Prostate gland (tissue), 2 donors: ENCODE data around the gene HEATR1.

GRCh38 chr1:234825454-234826221, 215.7 kb upstream of the IRF2BP2 start:
- PRO-cap, result no peak
- RAMPAGE, long total RNA, 2 experiments, result no peak in any of the 2 experiments

DNA sequence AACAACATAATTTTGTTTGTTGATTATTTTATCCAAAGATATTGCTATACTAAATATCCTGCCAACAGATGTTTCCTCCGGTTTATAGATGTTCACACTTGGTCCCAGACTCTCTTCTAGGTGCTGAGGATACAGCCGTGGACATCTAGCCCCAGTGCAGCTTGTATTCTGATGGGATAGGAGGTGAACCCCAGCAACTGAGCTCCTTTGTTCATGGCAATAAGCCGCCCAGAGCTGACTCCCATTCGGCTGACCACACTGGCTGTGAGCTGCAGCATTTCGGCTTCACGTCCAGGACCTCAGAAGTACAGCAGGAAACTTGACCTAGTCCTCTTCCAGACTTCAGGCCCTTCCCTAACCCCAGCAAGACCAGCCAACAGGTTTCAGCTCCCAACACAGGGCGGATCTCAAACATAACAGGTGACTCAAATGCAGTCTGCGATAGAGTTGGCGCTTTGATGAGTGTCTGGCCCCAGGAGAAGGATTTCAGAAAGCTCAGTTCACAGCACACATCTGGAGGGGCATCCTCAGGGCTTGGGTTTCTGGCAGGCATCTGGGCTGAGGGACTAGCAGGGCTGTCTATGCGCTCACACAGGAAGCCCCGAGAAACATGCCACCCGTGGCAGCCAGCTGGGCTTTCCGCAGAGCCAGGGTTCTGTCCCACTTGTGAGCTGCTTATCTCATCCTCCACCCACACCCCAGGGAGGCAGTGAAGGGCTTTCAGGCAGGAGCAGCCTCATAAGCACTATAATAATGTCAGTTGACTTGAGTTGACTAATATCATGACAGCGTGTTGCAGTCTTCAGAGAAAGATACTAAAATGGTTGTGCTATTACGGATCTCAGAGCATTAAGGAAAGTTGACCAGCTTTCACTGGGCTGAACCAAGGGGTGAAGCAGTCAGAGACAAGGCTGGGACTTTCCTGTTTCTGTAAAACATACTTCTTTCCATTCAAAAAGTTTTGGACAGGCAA, 232.7 kb upstream of the IRF2BP2 start:
- PRO-cap, result no peak
- RAMPAGE, long total RNA, 2 experiments, result no peak in any of the 2 experiments

GRCh38 chr1:234934384-234935221, 194.0 kb downstream of the TOMM20 start:
- PRO-cap, result no peak
- RAMPAGE, long total RNA, 2 experiments, result no peak in any of the 2 experiments

DNA sequence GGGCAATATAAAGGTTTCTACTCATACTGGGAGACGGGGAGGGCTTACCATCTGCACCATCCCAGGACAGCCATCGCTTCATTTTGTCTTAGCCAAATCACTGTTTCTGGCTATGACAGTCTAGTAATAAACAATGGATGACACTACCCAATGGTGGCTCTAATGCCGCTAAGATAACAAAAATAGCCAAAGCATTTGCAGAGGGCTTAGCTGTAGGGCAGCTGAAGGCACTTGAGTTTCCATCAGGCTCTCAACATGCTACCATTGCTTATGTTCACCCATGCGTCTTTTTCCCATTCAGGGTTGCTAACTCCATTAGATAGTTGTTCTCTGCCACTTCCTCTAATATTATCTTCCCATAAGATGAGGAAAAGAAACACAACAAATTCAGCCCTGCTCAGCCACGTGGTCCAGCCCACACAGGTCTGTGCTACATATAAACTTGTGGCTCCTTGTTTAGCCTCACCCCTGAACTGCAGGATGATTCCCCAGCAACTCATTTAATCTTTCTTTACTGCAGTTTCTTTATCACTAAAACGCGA, 159.6 kb downstream of the TOMM20 start:
- PRO-cap, result no peak
- RAMPAGE, long total RNA, 2 experiments, result no peak in any of the 2 experiments

DNA sequence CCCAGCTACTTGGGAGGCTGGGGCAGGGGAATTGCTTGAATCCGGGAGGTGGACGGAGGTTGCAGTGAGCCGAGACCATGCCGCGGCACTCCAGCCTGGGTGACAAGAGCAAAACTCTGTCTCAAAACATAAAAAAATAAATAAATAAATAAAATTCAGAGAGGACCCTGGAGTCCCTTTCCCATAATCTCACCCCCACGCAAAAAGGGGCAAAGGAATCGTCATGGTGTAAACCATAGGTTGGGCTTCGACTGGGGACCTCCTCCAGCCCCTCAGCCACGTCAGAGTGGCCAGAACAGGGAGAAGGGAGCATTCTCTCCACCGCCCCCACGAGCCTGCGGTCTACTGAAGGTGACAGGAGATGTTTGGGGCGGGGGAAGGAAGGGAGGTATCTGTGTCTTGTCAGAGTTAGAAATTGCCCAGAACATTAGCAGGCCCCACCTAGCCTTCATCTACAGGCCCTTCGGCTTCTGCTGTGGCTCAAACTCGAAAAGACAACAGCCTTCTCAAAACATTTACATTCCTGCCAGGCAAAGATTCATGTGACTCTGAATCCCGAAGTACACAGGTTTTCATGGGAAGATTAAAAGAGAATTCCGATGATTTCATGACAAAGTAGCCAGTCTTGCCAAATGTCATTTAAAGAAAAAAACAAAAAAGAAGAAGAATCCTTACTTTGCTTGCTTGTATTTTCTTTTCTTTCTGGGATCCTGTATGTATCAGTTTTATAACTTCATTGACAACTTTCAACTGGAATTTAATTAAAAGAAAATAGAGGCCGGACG, 128.2 kb downstream of the TOMM20 start:
- PRO-cap, result no peak
- RAMPAGE, long total RNA, 2 experiments, result no peak in any of the 2 experiments

DNA sequence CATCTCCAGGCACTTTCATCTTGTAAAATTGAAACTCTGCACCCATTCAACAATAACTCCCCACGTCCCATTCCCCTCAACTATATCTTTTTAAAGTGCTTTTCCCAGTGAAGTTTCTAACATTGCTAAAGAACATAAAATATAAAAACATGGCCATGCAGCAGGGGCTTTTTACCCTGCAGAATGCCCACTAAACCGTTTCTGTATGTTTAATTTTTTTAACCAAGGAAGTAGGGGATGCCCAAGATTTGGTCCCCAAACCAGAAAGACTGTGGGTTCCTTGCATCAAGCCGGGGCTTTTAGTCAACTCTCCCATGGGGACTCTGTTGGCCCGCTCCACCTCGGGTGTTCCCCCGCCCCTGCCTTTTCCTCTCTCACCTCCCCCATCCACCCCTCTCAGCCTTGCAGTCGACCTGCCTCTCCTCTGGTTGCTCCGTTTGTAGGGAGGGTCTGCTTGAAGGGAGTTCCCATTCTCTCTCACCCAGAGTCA, 117.6 kb downstream of the TOMM20 start:
- PRO-cap, result no peak
- RAMPAGE, long total RNA, 2 experiments, result no peak in any of the 2 experiments

- PRO-cap, result no peak
- RAMPAGE, long total RNA, 2 experiments, result no peak in any of the 2 experiments
Measured at GRCh38 chr1:235063137-235063634, 65.5 kb downstream of the TOMM20 start.

- PRO-cap, result no peak
- RAMPAGE, long total RNA, 2 experiments, result no peak in any of the 2 experiments
Measured at GRCh38 chr1:235127653-235128409, 806 bp downstream of the TOMM20 start.

GRCh38 chr1:235160351-235160698, 725 bp downstream of the RBM34 start:
- PRO-cap, result no peak
- RAMPAGE, long total RNA, 2 experiments, result no peak in any of the 2 experiments

- PRO-cap, result no peak
- RAMPAGE, long total RNA, 2 experiments, result no peak in any of the 2 experiments
Measured at GRCh38 chr1:235310421-235311051, 17.4 kb downstream of the ARID4B start.

DNA sequence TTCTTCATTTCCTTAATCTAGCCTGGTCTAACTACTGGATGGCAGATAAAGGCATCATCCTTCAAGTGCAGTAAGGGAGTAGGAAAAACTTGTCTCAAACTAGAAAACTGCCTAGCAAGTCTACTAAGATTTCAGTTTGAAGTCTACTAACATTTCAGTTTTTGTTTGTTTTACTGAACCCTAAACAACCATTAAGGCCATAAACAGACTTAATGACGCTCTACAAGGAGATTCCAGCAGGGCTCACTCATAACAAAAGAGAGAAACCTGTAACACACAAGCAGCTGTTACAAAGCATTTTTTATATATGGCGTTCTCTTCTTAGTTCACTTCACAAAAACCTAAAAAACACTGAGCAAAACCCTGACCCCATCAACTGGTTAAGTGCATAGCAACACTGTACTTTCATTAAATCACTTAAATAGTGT, 1.7 kb downstream of the B3GALNT2 start:
- PRO-cap, result no peak
- RAMPAGE, long total RNA, 2 experiments, result no peak in any of the 2 experiments

DNA sequence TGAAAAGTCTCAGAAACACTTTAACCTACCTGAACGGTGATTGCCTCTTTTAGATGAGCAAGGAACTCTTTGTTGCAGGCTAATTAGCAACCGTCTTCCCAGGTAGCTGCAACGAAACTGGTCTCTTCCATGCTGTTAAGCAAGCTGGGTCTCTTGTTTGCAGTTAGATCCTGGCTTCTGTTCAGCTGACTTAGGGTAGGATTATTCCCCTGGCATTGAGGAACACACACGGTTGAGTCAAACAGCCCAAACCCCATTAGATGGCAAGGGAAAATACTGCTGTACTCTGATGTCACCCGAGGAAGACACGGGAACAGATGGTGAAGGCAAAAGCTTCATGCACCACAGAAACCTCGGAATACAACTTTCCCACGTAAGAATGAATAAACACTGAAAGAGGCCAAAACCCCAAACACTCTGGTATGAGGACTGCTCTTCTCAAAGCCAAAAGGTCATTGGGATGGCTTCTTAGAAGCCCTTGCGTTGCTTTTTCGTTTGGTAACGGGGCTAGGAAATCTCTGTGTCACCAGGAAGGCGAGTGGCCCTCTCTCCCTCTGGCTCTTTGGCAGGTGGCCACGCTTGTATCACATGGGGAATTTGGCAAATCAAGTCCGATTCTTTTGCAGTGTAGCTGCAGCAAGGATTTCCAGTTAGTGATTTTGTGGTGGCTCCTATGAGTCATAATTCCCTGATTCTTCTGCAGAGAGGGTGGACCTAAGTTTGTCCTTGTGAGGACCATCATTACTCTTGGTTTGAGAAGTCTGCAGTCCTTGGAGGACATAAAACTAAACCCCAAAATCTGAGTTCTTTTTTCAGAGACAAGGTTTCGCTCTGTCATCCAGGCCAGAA, 16.7 kb upstream of the LYST start:
- PRO-cap, result unidirectional peak, minus-strand start at position 556 of the sequence
- RAMPAGE, long total RNA, 2 experiments, result start-site peak on the minus strand in 2 of 2 experiments, centred at positions 515 to 538 of the sequence, 14 to 35 reads per replicate

DNA sequence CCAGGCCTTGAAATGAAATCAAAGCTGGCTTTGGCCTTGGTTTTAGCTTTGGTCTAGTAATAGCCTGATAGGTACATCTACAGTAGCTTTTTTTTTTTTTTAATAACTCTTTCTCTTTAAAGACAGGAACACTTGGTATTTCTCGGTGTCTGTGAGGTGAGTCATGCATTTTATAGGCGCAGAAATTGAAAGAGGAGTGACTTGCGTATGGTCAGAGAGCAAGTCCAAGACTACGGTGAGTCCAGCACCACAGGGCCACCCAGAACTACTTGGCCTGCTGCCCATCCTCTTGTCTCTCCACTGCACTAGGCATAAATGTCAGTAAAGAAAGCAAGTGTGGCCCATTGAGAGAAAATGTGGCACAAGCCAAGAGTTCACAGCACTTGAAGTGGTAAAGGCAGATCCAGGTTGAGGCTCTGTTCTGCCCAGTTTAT, 36.3 kb upstream of the LYST start:
- PRO-cap, result no peak
- RAMPAGE, long total RNA, 2 experiments, result no peak in any of the 2 experiments

DNA sequence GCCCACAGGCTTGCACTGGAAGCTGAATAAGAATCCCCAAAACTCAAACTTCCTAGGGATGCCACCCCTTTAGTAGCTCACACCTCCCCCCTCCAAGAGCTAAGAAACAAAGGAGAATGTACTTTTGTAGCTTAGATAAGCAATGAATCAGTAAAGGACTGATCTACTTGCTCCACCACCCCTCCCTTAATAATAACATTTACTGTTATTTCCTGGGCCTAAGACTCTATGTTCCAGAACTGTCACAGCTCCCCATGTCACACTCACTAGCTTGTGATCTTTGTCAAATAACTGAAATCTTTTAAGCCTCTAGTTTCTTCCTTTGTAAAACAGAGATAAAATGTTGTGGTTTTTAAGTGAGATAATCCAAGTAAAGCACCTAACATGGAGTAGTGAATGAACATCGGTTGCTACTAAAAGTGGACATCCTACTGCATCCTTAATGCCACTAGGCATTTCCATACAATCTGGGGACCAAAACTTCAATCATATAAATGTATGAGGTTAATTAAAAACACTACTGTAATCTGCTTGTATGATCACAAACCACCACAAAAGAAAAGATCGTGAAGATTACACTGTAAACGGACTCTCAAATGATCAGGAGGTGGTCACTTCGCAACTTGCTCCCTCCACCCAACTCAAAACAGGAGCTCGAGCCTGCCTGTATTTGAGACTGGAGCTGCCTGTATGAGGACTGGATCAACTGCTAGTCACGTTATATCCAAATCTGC, 27.6 kb downstream of the LGALS8 start:
- PRO-cap, result no peak
- RAMPAGE, long total RNA, 2 experiments, result no peak in any of the 2 experiments

DNA sequence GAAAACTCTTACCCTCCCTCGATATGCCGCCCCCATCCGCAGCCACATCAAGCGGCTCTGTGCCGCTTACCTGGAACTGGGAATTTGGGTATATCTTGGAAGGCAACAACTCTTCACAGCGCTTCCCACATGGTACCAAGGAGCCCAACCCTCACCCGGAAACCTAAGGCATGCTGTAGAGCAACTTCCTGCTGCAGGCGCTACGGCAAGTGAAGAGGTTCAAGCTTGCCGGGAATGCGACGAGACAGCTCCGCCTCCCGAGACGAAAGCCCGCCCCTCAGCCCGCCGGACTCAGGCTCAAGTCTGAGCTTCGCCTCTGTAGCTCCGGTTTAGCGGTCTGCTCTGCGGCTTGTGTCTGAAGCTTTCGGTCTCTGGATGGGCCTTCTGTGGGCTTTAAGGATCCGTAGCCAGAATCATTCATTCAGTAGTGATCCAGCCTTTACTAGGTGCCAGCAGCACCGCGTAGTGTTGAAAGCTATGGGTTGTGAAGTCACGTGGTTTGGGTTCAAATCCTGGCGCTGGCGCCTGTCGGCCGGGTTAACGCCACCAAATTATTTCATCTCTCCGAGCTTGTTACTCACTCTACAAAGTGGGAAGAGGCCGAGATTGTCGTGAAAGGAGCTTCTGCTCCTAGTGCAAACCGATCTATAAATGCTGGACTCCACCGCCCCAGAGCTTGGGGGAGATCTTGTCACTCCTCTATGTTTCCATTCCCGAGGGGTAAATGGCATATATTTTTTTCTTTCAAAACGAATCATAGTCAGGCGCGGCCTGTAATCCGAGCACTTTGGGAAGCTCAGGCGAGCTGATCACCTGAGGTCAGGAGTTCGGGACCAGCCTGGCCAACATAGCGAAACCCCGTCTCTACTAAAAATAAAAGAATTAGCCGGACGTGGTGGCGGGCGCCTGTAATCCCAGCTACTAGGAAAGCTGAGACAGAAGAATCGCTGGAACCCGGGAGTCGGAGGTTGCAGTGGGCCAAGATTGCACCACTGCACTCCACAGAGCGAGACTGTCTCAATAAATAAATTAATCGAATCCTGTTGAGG, at the start of gene HEATR1:
HEATR1 (minus strand) TSS at position 165 of the 1,049 bp plus-strand sequence.
- PRO-cap, result bidirectional peak, plus-strand start at position 280 of the sequence, minus-strand start at position 157 of the sequence
- RAMPAGE, long total RNA, 2 experiments, result start-site peak on the minus strand in 2 of 2 experiments, centred at positions 158 to 160 of the sequence, 128 to 264 reads per replicate

DNA sequence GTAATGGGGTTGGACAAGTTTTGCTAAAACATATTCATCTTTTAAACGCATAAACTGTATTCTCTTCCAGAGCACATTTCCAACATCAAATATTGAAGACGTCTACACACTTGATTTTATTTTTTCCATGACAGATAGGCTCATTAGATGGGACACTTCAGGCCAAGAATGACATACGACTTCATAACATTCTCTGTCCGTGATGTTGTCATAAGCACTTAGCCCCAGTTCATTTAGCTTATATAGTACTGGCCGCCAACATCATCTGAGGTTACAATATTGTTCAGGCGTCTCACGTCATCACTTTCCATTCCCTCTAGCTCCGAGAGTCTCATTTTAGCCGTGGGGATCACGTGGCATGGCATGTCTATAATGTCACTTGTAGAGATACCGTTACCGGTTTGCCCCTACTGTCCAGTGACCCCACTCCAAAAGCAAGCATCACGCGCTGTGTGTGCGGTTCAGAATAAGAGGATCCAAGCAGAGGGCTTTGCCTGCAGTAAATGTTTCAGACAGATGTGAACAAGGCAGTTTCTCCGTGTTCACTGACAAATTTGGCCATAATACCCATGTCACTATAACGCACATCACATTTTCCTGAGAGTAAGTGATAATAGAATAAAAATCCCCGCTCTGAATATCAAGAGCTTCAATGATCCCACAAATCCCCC, 34.6 kb upstream of the HEATR1 start:
- PRO-cap, result no peak
- RAMPAGE, long total RNA, 2 experiments, result no peak in any of the 2 experiments

- PRO-cap, result no peak
- RAMPAGE, long total RNA, 2 experiments, result no peak in any of the 2 experiments
Measured at GRCh38 chr1:236710531-236710930, 24.2 kb downstream of the ACTN2 start.

DNA sequence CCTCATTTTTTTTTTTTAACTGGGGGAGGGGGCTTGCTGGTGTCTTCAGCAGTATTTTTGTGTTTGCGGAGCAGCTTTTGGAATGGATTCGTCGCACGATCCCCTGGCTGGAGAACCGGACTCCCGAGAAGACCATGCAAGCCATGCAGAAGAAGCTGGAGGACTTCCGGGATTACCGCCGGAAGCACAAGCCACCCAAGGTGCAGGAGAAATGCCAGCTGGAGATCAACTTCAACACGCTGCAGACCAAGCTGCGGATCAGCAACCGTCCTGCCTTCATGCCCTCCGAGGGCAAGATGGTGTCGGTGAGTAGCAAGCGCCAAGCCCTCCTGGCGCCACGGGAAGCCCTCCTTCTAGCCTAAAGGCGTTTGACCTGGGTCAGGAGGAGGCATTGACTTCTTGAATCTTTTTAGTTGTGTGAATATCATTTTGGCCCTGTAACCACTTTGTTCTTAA, 53.0 kb downstream of the ACTN2 start:
- PRO-cap, result no peak
- RAMPAGE, long total RNA, 2 experiments, result no peak in any of the 2 experiments

DNA sequence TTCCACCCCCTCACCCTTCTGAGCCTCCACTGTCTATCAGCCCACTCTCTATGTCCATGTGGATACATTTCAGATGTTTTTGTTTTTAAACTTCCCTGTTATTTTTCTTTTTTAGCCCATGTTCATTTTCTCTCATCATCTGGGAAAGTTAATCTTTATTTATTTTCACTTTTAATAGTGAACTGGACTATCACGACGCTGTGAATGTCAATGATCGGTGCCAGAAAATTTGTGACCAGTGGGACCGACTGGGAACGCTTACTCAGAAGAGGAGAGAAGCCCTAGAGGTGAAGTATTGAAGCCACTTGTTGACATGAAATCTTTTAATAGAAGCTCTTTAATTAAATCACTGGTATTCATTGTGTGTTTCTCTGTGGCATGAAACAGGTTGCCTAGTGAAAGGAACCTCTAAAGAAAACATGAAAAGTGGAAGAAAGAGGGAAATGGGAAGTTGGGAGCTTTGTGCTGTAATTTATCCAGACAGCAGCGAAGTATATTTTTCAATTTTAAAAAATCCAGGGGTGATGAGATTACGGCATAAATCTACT, 47.5 kb upstream of the MTR start:
- PRO-cap, result no peak
- RAMPAGE, long total RNA, 2 experiments, result no peak in any of the 2 experiments

DNA sequence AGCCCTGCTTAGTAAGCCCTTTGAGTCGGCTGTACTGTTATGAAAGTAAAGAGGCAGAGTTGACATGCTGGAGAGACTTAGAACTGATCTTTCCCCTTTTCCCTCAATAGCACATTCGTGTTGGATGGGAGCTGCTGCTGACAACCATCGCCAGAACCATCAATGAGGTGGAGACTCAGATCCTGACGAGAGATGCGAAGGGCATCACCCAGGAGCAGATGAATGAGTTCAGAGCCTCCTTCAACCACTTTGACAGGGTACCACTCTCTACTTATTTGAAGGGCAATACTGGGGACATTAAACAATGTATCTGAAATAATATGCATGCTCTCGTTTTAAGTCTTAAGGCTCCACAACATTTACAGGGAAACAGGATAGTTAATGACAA, 37.7 kb upstream of the MTR start:
- PRO-cap, result no peak
- RAMPAGE, long total RNA, 2 experiments, result no peak in any of the 2 experiments